Peripheral blood mononuclear cell (primary cell): ENCODE data around the genes TGM3, TMC2, CPXM1 and OXT.

DNA sequence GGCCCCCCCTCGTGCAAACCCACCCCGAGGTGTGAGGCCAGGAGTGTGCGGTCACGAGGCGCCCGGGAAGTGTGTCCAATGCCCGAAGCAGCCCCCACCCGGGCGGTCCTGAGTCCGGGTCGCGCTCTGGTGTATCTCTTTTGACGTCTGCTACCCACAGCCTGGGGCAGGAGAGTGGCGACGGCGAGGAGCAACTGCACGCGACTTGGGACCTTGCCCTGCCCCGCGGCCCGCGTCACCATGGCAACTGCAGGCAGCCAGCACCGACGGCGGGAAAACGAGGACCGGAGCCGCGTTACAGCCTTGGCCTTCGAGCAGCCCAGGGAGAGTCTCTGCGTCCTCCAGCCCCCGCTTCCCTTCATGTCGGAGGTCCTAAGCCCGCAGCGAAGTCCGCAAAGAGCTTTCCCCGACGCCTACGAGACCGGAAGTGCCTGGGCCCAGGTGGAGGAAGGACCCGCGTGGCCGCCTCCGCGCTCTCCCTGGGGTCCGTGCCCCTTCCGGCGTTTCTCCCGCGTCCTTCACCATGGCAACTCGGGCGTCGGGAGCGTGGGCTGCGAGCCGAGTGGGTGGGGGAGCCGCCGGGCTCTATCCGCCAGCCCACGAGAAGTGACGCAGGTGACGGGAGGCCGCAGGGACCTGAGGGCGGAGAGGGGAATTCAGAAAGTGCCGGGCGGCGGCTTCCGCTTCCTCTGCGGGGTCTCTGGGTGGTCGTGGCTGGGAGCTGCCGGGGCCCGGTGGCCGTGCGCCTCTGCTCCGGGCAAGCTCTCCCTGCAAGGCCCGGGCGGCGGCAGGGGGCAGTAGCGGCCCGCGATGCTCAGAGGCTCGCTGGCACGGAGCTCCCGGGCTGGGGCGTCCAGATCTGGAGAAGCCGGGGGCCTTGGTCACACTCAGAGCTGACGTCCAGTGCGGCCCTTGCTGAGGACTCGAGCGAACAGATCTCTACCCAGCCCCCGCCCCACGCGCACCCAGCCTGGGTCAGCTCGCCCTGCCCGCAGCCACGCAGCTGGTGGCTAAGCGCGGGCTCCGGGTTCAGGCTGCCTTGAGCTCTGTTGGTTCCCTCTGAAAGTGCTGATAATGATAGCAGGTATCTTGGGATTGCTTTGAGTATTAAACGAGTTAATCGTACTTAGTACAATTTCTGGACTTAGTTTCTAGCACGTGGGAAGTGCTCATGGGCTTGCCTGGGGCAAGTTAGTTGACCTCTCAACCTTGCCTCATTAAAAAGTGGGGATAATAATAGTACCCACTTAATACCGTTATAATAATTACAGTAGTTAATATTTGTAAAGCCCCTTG is 88.4 kb upstream of the TGM3 start:
- PRO-cap, 8 experiments = peak in 2 of 8 experiments; most common plus-strand start position 705 of the sequence (in 1)

DNA sequence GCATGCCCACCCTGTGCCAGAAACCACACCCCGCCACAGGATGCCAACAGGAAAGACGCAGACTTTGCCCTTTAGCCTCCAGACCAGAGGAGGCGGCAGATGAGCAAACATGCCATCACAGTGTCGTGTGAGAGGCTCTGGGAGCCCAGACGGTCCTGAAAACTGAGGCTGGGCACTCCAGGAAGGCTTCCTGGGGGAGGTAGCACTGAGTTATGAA is 34.7 kb upstream of the TGM3 start:
- PRO-cap, 8 experiments = no peak in any of the 8 experiments

DNA sequence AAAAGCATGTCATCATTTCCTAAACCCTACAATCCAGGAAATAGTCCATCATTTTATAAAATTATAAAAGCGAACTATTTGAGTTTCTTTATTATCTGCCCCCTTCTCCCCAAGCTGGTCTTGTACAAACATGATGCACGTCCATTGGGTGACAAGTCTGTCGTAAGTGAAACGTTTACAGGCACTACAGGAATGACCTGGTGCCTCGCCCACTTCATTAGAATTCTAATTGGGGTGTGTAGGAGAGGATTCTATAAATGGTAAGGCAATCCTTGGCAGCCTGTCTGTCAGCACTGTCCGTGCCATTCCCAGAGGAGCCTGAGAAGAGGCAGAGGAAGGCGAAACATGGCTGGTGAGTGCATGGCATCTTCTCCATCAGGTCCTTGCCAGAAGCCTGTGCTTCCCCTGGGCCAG is at the start of gene TGM3:
TGM3 (plus strand) TSS at position 283 of the 414 bp plus-strand sequence.
- PRO-cap, 8 experiments = no peak in any of the 8 experiments

DNA sequence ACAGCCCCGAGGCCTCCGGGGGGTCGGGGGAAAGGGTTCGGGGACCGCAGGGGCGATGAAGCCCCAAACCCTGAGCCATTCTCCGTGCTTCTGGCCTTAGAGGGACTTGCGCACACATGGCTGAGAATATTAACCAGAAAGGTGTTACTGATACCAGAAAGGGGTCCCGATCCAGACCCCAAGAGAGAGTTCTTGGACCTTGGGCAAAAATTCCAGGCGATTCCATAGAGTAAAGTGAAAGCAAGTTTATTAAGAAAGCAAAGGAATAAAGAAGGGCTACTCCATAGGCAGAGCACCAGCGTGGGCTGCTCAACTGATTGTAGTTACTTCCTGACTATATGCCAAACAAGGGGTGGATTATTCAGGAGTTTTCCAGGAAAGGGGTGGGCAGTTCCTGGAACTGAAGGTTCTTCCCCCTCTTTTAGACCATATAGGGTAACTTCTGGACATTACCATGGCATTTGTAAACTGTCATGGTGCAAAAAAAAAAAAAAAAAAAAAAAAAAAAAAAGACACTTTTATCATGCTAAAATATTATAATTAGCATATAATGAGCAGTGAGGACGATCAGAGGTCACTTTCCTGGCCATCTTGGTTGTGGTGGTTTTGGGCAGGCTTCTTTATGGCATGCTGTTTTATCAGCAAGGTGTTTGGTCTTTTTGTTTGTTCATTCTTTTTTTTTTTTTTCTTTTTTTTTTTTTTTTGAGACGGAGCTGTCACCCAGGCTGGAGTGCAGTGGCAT is 10.8 kb upstream of the TMC2 start:
- PRO-cap, 8 experiments = no peak in any of the 8 experiments

GRCh38 chr20:2536454-2536763 is at the start of gene TMC2:
TSS of gene TMC2 (plus strand) at chr20:2536573.
- PRO-cap, 8 experiments = no peak in any of the 8 experiments

GRCh38 chr20:2798901-2799269 is 1.5 kb downstream of the CPXM1 start:
- PRO-cap, 8 experiments = no peak in any of the 8 experiments

- PRO-cap, 8 experiments = no peak in any of the 8 experiments
Measured at GRCh38 chr20:2799504-2800151, 799 bp downstream of the CPXM1 start.

GRCh38 chr20:2800152-2801090 is at the start of gene CPXM1:
TSS of gene CPXM1 (minus strand) at chr20:2800627.
- PRO-cap, 8 experiments = peak in 1 of 8 experiments; most common minus-strand start chr20:2800983 (in 1)

DNA sequence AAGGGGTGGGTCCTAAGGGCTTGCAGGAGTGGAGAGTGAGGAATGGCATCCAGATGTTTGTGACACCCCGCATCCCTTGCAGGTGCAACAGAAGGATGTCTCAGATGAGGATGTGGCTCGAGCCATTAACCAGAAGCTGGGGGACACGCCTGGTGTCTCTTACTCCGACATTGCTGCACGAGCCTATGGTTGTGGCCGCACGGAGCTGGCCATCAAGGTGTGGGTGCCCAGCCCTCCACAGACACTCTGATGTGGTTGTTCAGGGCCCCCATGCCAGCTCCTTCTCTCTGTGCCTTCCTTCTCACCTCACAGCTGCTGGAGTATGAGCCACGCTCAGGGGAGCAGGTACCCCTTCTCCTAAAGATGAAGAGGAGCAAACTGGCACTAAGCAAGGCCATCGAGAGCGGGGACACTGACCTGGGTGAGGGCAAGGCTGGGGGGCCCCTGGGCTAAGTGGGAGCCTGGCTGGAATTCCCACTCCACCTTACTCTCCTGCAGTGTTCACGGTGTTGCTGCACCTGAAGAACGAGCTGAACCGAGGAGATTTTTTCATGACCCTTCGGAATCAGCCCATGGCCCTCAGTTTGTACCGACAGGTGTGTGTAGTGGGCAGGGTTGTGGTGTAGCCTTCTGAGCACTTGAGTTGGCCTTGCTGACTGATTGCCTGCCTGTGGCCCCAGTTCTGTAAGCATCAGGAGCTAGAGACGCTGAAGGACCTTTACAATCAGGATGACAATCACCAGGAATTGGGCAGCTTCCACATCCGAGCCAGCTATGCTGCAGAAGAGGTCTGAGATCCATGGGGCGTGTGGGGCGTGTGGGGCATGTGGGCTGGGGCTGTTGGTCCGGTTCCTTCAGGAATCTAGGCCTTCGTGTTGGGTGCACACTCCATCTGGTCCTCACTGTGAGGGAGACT is 9.2 kb upstream of the PTPRA start:
- PRO-cap, 8 experiments = no peak in any of the 8 experiments

DNA sequence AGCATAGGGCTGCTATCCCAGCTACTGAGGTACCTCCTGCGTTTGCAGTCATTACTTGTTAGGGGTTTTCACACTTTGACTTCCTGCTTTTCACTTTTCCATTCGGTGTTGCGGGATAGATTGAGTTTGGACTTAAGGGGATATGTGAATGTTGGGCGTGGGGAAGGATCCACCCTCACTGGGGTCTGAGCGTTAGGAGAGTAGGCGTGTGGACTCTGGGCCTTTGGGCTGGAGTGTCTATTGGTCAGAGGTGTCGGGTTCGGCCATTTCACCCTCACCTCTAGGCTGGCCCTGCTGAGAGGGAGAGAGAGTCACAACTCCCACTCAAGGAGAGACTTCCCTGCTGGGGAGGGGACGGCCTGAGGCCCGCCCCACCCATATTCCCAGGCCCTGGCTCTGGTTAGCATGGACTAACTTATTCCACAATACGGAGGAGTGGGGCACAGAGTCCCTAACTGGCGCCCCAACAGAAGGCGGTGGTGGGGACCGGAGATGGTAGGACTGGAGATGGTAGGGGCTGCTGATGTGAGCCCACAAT is 1.6 kb upstream of the PTPRA start:
- PRO-cap, 8 experiments = no peak in any of the 8 experiments

DNA sequence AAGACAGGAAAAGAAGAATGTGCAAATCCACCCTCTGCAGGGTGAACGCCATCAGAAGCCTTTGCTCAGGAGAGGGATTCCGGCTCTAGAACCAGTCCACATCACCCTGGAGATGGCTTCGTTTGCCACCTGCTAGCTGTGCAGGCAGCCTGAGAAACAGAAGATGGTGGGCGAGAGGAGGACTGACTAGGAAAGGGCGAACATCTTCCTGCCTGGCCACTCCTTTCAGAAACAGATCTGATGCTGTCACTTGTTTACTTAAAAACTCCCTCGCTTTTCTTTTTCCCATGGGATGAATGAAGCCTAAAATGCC is 1.1 kb downstream of the PTPRA start:
- PRO-cap, 8 experiments = no peak in any of the 8 experiments

GRCh38 chr20:3022292-3022987 is 21.0 kb upstream of the GNRH2 start:
- PRO-cap, 8 experiments = no peak in any of the 8 experiments

DNA sequence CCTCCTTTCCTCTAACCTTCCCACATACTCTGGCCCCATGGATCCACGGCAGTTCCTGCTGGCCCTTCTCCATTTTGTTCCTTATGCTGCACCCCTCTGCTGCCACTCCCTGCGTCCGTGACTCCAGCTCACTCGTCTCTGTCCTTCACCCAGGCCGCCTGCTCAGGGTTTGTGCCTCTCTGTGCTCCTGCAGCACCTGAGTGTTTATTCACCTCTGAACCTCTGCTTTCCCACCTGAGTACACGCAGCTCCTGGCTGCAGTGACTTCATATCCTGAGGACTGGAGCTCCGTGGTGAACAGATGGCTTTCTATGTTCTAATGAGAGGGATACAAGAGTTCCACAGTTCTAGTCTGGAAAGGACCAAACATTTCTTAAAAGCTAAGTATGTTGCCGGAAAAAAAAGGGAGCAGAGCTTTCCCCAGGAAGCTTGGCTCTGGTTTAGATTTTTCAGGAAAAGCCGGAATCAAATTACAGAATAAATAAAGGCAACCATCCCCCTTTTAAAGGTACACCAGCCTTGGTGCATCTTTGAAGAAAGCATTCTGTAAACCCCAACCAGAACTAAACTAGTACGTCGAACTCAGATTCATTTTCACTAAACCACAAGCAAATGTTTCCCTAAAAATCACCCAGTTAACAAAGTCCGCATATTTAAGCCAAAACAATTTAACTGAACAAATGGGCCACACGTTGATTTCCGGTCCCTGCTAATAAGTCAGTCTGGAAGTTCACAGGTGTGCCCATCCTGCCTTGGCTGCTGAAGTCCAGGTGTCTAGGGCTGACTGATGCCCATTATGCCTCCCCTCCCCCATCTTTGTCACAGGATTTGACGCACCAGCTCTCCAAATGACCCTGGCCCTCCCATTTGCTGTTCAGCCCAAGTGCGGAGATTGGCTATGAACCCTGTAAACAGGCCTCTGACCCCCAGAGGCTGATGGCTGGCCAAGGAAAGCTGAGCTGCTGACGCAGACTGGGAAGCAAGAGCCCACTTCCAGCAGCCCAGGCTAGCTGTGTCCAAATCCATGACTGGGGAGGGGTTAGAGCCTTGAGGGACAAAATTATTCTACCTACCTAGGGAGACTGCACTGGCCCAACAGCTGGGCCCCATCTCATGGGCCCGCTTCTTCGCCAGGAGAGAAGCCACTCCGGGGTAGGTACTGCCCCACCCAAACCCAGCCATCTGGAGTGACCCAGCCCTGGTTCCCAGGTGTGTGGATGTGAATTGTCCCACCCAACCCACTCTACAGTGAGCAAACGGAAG is 1.1 kb upstream of the GNRH2 start:
- PRO-cap, 8 experiments = peak in 2 of 8 experiments; most common plus-strand start position 274 of the sequence (in 2); most common minus-strand start position 134 of the sequence (in 1)

- PRO-cap, 8 experiments = no peak in any of the 8 experiments
Measured at GRCh38 chr20:3071514-3071703, at the start of gene OXT. TSS of gene OXT (plus strand) at chr20:3071620.

GRCh38 chr20:3080891-3081606 is 3.5 kb downstream of the AVP start:
- PRO-cap, 8 experiments = no peak in any of the 8 experiments

DNA sequence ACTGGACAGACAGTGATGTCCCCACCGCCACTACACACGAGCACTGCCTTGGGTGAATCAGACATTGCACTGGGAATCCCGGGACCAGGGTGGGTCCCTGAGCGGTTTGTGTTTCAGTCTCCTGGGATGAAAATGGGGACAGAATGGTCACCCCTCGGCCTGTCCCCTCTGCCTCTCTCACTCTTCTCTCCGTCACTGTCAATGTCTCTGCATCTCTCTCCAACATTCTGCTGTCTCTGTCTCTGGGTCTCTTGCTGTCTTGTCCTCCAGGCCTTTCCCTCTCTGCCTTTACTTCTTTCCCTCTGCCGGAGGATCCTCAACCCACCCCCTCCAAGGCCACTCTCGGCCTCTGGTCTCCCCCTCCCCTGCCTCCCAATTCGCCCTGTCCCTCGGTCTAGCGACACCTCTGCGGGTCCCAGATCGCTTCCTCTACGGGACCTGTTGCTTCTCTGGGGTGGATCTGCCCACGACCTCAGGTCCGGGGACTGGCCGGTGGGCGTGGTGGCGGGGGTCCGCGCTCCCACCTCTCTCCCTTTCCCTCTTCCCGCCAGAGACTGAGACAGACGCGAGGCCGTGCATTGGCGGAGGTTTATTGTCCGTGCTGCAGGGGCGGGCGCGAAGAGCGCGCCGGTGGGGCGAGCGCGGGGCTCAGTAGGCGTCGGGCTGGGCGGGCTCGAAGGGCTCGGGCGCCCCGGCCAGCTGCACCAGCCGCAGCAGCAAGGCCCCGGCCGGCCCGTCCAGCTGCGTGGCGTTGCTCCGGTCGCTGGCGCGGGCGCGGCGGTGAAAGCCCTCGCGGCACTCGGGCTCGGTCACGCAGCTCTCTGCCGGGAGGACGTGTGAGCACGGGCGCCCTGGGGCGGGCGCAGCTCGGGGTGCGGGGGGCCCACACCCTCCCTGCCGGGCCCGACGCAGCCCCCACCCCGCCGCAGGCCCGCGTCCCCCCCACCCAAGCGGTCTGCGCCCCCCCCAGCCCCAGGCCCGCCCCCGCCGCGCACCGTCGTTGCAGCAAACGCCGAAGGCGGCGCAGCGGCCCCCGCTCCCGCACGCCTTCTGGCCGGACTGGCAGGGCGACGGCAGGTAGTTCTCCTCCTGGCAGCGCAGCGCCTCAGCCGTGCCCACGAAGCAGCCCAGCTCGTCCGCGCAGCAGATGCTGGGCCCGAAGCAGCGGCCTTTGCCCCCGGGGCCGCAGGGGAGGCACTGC is 2.1 kb downstream of the AVP start:
- PRO-cap, 8 experiments = no peak in any of the 8 experiments

DNA sequence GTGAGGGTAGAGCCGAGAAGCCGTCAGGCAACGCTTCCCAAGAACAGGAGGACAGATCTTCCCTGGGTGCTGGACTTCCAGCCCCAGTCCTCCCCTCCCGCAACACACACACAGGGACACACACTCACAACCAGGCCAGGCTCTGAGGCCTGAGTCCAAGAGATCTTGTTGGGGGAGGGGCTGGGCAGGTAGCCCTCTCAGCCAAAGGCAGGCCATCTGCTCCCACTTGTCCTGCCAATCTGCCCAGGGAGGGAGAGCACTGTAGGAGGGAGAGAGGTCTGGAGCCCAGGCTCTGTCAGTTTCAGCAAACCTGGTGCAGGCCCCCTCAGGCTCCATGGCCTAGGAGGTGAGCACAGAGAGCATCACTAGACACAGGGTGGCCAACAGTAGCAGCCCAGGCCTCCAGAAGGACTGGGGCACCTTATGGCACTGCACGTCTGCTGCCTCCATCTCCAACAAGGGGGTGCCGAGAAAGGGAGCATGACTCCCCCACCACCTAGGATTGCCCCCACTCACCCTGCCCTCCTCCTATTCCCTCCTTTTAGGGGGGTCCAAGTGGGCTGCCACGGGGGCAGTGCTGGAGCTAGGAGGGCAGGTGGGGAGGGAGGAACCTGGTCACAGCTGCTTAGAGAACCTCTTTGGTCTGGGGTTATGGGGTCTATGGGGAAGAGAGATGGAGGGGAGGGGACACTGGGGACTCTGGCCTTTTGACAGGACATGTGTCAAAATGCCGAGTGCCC is 4.2 kb upstream of the FASTKD5 start:
- PRO-cap, 8 experiments = no peak in any of the 8 experiments

DNA sequence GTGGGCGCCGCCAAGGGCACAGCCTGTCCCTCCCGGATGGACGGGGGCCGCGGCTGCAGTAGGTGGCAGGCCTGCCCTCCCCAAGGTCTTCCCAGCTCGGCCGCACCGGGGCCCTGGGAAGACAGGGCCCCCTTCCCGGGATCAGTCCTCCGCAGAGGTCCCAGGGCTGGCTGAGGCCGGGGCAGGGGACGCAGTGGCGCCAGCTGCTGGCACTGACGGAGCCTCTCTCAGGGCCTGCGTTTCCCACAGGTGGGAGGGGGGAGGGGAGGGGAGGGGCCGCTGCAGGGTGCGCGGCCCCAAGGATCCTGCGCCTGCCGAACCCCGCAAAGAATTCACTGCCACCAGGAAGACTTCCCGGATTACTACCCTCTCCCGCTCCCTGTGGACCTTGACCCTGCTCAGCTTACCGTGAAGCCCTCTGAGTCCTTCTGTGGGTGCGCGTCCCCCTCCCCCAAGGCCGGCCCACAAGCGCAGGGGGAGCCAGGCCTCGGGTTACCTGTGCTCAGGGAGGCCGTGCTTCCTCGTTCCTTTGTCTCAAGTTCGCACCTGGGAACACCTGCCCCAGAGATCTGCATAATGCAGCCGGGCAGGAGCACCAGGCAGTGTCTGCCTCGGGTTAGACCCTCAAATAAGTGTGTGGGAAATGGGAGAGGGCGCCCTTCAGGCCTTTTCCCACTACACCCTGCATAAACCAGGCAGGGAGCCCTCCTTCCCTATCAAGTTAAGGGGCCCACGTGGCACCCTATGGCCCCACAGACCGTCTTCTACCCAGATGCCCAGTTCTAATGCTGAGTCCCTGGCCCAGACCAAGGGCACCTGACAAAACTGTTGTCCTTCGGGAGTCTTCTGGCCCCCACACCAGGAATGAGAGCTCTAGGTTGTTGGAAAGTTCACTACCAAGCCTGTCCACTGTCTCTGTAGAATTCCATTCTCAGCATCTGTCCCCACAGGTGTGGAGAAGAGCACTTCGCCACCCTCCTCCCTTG is 5.0 kb downstream of the LZTS3 start:
- PRO-cap, 8 experiments = peak in 3 of 8 experiments; most common minus-strand start position 763 of the sequence (in 2)

GRCh38 chr20:3239337-3240369 is 663 bp upstream of the SLC4A11 start:
- PRO-cap, 8 experiments = no peak in any of the 8 experiments

DNA sequence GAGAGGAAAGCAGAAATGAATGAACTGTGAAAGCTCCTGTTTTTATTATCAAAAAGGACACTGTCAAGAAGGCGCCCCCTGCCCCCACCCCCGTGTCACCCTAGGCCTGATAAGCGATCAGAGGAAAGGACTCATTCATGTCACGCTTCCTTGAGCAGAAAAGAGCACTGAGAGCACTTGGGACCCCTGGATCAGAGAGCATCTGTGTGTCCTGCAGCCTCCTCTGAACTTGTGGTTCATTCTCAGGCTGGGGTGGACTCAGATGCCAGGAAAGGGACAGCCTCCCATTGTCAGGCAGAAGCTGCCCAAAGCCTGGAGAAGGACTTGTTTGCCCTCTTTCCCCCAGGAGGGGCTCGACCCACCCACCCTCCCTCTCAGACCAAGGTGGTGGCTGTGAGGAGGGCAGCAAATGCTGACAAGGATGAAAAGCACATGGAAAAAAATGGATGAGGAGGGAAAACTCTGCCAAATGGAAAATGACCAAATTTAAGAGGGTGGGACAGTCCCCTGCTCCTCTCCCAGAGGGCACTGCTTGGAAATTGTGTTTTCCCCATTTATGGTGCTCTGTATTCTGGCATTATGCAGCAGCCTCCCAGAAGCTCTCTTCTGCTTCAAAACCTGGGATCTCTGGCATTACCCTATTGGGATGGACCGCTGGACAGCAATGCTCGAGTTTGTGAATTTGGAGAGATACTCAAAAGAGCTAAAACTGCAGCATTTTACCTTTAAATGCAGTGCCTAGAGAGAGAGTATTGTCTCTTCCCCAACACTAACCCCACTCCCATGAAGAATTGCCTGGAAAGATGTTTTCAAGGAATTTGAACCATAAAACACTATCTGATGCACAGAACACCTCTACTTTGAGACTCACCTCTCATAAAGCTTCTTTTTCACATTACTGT is 15.1 kb downstream of the GFRA4 start:
- PRO-cap, 8 experiments = no peak in any of the 8 experiments